NCI-H460 (cell line): Measurements from ENCODE around the genes KRTAP25-1, KRTAP6-3 and KRTAP22-1.

DNA sequence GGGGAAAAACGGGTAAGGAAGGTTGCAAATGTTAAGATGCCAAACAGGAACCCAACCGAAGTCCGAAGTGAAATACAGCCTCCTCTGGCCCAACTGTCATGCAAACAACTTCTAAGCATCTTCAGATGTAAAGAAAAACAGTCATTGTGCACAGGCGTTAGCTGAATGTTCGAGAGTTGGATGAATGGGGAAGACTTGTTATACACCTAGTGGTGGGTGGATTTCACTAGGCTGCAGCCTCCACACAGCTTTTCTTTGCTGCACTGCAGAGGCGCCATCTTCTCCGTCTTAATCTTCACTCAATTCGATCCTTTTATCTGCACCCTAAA lies 1.6 kb downstream of the APP start:
RAMPAGE:
- cytosol, long total RNA = no peak
- long total RNA = no peak
- nucleus, long total RNA = no peak

DNA sequence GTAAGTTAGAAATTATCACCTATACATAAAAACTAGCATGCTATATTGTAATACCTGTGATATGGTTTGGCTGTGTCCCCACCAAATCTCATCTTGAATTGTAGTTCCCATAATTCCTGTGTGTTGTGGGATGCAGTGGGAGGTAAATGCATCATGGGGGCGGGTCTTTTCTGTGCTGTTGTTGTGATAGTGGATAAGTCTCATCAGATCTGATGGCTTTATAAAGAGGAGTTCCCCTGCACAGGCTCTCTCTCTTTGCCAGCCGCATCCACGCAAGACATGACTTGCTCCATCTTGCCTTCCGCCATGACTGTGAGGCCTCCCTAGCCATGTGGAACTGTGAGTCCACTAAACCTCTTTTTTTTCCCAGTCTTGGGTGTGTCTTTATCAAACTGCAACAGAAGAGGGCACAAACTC lies 10.3 kb downstream of the ADAMTS1 start:
RAMPAGE:
- cytosol, long total RNA = no peak
- long total RNA = no peak
- nucleus, long total RNA = no peak

RAMPAGE:
- cytosol, long total RNA = no peak
- long total RNA = no peak
- nucleus, long total RNA = no peak
These were observed 1.1 kb downstream of the ADAMTS1 start for GRCh38 chr21:26844019-26844647.

DNA sequence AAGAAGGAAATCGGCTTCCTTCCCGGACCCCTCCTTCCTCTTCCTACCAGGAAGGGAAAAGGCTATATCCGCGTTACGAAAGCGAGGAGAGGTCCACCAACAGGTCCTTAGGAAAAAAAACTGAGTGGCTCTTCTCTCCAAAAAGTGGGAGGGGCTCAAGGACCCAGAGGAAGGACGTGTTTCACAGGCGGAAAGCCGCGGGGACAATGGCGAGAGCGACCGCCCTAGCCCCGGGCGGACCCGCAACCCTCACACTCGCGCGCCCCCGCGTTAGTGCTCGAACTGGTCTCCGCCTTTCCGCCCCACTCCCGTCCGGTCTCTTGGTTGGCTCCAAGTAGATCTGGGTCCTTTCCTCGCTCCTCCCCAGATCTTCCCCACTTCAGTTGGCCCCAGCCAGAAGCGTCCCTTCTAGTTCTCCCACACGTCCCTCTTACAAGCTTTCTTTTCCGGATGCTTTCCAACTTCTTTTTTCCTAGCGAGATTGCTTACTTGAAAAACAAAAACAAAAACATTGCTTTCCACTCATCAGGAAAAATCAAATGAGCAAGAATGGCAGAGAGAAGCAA lies 1.3 kb upstream of the ADAMTS1 start:
RAMPAGE:
- cytosol, long total RNA = no peak
- long total RNA = no peak
- nucleus, long total RNA = no peak

GRCh38 chr21:28256063-28256896 lies 628.9 kb downstream of the N6AMT1 start:
RAMPAGE:
- cytosol, long total RNA = no peak
- long total RNA = no peak
- nucleus, long total RNA = no peak

DNA sequence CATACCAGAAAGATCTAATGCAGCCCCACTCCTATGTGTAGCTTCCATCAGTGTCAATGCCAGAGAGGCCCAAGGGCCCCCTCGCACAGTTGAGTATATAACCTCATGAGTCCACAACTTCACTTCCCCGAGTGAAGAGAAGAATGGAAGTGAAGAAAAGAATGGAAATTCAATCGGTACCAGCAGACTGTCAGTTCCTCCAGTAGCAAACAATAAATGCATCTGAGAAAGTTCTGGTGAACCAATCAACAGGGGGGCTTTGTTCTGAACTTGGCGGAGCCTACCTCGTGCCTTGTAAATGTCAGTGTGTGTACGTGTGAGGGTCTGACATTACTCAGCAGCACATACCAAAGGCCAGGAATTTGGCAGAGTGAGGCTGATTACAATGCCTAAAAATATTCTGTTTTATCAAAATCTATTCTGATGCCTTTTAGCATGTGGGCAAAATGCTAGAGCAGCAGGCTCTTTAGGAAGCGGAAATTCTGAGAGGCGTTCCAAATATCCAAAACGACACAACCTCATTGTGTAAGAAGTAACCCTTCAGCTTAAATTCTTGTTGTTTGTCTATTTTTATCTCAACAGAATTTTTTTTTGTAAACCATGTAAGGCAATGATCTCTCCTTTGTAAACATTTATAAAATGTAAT lies 131.0 kb downstream of the N6AMT1 start:
RAMPAGE:
- cytosol, long total RNA = no peak
- long total RNA = no peak
- nucleus, long total RNA = no peak

DNA sequence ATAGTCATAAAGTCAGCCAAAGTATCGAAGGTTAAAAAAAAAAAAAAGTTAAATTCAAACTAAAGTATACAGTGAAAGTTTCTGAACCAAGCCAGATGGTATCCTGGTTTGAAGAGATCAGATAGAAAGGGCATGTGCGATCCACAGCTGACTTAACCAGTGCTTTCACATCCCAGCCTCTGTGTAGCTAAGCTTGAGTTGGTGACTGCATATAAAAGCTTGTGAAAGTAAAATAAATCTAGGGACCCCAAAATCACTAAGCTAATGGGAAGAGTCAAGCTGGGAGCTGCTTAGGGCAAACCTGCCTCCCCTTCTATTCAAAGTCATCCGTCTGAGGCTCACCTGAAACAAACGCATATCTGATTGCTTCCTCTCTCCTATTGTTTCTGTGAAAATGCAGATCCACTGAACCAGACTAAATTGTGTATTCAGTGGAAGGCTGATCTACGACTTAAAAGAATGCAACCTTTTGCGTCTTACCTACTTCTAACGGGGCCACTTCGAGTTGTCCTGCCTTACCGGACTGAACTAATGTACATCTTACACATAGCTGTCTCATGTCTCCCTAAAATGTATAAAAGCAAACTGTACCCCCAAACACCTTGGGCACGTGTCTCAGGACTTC lies 37.2 kb upstream of the N6AMT1 start:
RAMPAGE:
- cytosol, long total RNA = no peak
- long total RNA = no peak
- nucleus, long total RNA = no peak

DNA sequence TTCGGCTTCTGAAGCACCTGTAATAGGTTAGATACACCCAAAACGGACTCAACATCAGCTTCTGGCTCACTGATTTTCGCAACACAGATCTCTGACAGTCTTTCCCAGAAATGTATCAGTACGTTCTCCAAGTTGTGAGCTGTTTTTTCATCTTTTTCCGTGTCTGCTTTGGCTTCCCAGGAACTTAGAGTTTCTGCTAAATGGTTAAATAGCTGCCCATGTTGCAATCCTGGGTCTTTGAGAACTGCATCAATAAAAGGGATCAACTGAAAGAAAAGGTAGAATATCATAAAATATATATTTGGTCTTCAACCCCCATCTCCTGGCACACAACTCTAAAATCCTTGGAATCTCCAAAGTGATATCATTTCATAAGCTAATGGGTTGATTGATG lies 25.8 kb downstream of the LTN1 start:
RAMPAGE:
- cytosol, long total RNA = no peak
- long total RNA = no peak
- nucleus, long total RNA = no peak

DNA sequence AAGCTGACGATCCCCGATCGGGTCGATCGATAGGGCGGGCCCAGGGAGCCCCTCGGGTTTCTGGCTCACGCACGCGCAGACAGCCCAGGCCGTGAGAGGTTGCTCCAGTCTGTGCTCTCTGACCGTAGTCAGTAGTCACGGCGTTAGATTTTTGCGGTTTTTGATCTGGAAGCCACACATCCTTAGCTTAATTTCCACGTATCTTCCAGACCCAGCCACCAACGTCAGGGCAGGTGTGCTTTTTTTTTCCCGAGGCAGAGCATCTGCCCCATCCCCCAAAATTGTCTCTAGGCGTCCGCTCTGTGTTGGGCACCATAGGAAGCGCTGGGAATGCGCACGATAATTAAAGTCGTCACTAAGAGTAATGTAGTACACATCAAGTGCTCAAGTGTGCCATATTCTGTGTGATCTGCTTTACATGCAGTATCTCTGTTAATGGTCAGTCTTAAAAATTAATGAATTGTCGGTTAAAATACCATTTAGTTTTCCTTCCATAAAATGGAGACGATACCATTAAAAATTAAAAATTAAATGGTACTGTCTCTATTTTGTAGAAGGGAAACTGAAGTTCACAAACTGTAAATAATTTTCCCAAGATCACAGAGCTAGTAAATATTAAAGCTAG lies 443 bp upstream of the CCT8 start:
RAMPAGE:
- cytosol, long total RNA = no peak
- long total RNA = no peak
- nucleus, long total RNA = no peak

RAMPAGE:
- cytosol, long total RNA = no peak
- long total RNA = no peak
- nucleus, long total RNA = no peak
These were observed 80.9 kb upstream of the BACH1 start for GRCh38 chr21:29217730-29218216.

DNA sequence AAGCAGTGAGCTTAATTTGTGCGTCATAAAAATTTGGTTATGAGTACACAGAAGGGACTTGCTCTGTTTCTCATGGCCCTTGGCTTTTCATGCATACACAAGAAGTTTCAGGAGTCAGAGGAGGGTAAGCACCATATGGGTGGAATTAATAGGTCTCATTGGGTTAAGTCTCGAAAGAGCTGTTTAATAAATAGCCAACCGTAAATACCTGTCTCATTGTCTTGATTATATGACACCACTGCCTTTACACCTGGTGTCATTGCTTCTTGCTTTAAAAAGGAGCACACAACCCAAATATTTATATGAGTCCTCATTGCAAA lies 1.9 kb downstream of the BACH1 start:
RAMPAGE:
- cytosol, long total RNA = no peak
- long total RNA = no peak
- nucleus, long total RNA = no peak

DNA sequence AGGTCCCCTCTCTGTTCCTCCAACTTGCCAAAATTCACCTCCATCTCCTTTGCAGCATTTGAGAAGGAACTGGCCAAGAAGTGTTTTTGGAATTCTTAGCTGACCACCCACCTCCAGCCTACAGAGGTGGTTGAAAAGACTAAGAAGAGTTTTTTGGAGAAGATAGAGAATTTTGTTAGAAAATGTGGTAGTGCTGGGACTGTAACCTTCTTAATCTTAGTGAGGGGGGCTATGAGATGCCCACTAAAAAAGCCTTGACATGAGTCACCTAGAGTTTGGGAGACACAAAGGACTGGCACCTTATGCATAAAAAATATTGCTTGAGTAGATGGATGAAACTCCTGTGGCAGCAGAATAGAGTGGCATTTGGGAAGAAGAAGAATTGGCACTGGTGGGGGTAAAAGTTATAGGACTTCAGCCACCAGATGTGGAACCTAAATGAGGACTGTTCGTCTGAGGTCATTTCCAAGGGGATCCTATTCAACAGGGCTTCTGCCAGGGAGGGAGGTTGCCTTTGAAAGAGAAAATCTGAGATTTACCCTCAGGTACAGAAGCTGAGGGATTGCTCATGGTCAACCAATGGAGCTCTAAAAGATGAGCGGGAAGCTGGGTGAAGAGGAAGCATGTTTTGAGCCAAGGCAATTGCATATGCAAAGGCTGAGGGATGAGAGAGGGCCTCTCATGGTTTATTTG lies 54.9 kb downstream of the BACH1 start:
RAMPAGE:
- cytosol, long total RNA = no peak
- long total RNA = no peak
- nucleus, long total RNA = no peak

GRCh38 chr21:29436221-29436574 lies 137.5 kb downstream of the BACH1 start:
RAMPAGE:
- cytosol, long total RNA = no peak
- long total RNA = no peak
- nucleus, long total RNA = no peak

RAMPAGE:
- cytosol, long total RNA = no peak
- long total RNA = no peak
- nucleus, long total RNA = no peak
These were observed at the start of gene KRTAP25-1 for GRCh38 chr21:30289409-30289742. Gene KRTAP25-1 (minus strand): TSS chr21:30289514.

DNA sequence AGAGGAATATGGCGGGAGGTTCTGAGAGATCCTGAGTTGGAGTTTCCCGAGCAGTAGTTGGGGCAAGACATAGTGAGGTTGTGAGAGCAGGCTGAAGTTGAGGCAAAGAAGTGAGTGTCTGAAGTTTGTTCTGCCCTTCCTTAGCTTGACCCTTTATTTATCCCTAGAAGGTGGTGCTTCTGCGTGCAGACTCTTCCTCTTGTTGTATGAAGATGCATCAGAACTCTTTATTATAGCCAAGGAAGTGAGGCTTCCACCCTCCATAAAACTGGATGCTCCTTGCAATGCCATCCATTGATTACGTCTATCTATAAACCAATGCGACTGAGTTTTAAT lies 182 bp downstream of the KRTAP26-1 start:
RAMPAGE:
- cytosol, long total RNA = no peak
- long total RNA = no peak
- nucleus, long total RNA = no peak

RAMPAGE:
- cytosol, long total RNA = no peak
- long total RNA = no peak
- nucleus, long total RNA = no peak
These were observed at the start of gene KRTAP6-3 for GRCh38 chr21:30592167-30592493. Gene KRTAP6-3 (plus strand): TSS chr21:30592440.

DNA sequence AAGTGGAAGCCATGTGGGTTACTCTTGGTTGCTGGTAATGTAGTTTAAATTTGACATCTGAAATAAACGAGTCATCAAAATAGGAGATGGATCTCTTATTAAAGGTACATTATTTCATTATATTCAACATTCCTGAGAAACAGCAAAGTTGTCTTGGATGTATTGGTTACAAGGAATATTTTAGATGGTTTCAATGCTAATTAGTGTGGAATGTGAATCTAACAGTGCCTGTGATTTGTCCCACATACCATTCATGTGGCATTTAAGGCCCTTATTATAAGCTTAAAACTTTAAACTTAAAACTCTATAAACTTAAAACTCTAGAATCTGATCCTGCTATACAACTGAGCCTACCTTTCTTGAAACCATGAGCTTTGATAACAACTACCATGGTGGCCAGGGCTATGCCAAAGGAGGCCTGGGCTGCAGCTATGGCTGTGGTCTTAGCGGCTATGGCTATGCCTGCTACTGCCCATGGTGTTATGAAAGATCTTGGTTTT lies at the start of gene KRTAP22-1:
KRTAP22-1 (plus strand) TSS at position 334 of the 500 bp plus-strand sequence.
RAMPAGE:
- cytosol, long total RNA = no peak
- long total RNA = no peak
- nucleus, long total RNA = no peak

DNA sequence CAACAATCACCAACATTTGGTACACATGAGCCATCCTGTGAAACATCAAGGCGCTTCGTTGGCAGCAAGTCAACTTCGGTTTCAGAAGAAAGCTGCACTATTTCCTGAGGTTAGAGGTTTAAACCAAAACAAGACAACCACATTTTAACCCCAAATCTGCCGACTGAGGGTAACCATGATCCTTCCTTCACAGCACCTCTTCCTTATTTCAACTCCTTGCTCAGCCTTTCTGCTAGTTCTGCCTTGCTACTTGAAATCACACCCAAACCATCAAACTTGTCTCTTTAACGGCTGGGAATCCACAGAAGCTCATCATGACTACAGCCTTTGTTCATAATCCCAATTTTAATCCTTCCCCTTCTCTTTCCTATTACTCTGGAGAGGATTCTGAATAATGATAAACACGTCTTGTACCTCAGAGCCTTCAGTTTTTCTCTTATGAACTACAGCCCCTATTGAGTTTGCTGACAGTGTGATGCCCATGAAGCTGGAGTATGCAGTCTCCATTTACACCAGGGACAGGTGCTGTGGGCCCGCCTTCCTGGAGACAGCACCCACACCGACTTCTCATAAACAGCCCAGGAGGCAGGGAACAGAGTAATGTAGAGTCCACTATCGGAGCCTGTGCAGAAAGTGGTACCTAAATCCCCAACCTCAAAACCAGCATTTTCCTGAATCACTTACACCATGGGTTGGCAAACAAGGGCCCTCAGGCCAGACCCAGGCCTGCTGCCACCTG lies 94.8 kb upstream of the KRTAP19-8 start:
RAMPAGE:
- cytosol, long total RNA = no peak
- long total RNA = no peak
- nucleus, long total RNA = no peak

DNA sequence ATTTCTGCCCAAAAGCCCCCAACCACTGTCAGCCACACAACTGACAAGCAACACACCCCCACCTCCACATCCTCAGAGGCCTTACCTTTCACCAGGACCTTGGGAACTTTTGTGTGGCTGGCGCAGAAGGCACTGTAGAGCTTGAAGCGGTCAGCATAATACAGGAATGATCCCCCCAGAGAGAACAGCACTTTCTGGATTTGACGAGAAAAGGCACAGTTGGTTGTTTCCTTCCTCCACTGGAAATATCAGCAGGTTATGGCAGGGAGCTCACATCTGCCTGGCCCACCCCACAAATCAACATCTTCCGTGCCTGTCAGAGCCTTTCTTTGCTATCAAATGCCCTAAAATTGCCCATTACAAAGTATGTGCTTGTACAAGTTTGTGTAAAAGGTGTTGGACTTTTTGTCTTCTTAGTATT lies 108.5 kb upstream of the KRTAP19-8 start:
RAMPAGE:
- cytosol, long total RNA = no peak
- long total RNA = no peak
- nucleus, long total RNA = no peak

DNA sequence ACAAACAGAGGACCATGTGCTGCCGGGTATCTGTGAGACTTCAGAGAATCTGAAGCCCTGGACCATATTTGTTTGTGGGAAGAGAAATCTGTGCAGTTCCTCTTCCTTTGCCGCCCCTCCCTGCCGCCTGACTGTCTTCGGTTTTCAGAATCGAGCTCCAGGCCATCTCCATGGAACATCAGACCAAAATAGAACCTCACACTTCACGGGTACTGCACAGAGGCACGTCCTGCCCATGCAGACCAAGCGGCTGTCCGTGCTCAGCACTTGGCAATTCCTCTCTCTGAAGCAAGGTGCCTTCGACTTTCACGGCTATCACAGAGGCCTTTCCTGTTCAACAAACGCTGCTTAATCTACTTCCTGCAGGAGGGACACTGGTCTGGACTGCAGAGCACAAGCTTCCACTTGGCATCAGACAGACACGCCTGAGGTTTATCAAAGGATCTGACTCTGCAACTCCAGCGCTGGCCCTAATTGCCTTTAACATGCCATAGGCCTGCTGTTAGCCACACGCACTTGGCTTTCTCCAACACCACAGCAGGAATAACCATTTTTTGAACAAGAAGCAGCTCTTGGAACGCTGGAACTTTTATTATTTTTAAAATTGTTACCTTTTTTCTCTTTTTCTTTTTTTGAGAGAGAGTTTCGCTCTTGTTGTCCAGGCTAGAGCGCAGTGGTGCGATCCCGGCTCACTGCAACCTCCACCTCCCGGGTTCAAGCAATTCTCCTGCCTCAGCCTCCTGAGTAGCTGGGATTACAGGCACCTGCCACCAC lies 135.9 kb upstream of the KRTAP19-8 start:
RAMPAGE:
- cytosol, long total RNA = no peak
- long total RNA = no peak
- nucleus, long total RNA = no peak